ENCODE results near the genes OPTC and LAX1.

DNA sequence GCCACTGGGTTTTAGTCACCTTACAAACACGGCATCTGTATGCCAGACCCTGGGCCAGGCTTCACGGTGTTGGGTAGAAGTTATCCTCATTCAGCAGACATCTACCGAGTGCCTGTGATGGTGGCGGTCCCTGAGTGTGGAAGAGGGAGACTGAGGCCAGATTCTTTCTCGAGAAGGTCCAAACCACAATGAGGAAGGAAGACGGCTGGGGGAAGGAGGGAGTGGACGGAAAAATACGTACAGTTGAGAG lies 893 bp upstream of the BTG2 start:
- RRBS: no CpG with 5 or more reads among the region's 8 CpGs

GRCh38 chr1:203306971-203307592 lies 1.8 kb downstream of the BTG2 start:
- RRBS: no CpG with 5 or more reads among the region's 21 CpGs

DNA sequence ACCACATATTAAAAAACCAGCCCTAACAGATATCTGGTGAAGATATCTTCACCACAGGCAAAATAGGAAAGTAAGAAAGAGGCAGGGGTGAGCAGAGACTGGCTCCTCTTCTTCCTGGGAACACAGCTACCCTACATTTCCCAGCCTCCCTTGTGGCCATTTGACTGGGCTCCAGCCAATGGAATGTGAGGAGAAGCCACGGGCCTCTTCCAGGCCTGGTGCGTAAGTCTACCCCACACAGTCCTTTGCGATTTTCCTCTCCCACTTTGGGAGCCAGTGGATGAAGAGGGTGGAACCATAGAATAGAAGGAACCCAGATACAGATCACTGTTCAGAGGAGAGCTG lies 21.8 kb upstream of the FMOD start:
- RRBS: no CpG with 5 or more reads among the region's 3 CpGs

DNA sequence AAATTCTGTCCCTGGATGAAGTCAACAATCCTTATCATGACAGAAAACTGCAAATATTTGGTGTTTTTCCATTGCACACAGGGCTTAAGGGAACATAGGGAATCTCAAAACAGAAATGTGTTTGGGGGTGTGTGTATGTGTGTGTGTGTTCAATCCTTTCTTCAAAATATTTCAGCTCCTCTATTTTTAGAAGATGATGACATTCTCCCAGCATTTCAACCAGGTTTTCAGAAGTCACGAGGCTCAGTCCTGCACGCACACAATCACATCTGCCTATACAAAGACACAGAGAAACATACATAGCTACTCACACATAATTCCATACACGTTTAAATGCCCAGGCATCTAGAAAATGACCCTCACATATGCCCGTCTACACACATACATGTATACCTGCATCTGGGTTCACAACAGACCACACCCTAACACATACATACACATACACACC lies 28.0 kb upstream of the FMOD start:
- RRBS: no CpG with 5 or more reads among the region's 4 CpGs

DNA sequence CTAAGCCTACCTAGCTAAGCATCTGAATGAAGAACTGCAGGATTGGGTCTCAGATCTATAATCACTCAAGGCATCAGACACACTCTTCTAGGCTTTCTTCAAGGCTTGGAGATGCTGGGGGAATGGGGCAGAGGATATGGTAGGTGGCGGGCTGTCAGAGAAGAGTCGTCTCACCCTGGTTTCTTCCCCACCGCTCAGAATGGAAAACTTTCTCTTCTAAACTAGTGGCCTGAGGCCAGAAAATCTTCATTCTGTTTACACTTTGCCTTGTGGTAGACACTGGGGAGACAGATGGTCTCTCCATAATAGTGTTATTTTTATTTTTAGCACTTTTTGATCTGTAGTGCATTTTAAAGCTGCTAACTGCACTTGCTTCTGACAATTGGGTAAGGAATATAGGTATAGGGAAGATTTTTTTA lies 2.6 kb downstream of the PRELP start:
- RRBS: no CpG with 5 or more reads among the region's 3 CpGs

DNA sequence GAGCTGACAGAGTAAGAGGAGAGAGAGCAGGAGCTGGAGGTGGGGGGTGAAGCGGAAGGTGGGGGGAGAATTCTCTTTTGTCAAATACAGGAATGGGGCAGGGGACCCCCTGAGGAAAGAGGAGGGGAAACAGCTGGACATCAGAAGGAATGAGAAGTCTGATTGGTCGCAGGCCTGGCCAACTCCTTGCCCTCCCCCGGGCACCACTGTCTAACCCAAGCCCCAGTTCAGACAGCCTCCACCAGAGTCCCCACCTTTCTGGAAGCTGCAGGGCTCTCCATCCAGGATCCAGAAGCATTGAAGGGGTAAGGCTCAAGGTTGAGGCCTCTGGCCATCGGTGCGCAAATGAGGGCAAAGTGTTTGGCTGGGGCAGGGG lies at the start of gene OPTC:
Gene OPTC, plus strand, starts transcription at position 241 of the 376 bp plus-strand sequence.
- RRBS: no CpG with 5 or more reads among the region's 5 CpGs

- RRBS: no CpG with 5 or more reads among the region's 14 CpGs
Measured at GRCh38 chr1:203597258-203598135, 29.1 kb upstream of the ATP2B4 start.

GRCh38 chr1:203630393-203631347 lies 4.0 kb downstream of the ATP2B4 start:
- RRBS: no CpG with 5 or more reads among the region's 3 CpGs

DNA sequence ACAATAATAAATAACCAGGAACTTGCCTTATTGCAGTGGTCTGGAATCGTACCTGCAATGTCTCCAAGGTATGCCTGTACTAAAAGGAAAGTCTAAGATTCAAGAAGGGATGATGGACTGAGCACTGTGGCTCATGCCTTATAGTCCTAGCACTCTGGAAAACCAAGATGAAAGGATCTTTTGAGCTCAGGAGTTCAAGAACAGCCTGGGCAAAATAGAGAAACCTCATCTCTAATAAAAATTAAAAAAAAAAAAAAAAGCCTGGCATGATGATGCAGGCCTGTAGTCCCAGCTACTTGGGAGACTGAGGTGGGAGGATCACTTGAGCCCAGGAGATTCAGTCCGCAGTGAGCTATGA lies 31.5 kb downstream of the ATP2B4 start:
- RRBS: no CpG with 5 or more reads among the region's 2 CpGs

GRCh38 chr1:203668355-203668971 lies 41.8 kb downstream of the ATP2B4 start:
- RRBS: no CpG with 5 or more reads among the region's 1 CpG

DNA sequence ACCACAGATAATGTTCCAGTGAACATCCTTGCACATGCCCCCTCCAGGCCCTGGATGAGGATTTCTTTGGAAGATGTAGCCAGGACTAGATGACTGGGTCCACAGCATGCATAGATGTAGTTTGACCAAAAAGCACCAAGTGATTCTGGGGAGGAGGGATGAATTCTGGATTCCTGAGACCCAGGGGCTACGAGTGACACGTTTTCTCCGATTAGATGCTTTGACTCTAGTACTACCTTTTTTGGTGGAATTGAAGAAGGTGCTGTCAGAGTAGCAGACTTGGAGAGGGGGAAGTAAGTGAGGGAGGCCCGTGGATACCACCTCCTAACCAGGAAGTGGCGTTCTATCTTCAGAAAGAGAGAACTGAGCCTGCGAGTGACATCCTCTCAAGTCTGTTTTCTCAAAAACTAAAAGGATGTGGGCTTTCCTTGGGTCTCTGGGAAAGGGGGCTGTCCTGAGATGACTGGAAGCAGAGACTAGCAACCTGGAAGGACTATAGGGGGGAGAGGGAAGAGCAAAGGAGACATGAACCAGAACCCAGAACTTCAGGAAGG lies 48.9 kb downstream of the ATP2B4 start:
- RRBS: no CpG with 5 or more reads among the region's 6 CpGs

DNA sequence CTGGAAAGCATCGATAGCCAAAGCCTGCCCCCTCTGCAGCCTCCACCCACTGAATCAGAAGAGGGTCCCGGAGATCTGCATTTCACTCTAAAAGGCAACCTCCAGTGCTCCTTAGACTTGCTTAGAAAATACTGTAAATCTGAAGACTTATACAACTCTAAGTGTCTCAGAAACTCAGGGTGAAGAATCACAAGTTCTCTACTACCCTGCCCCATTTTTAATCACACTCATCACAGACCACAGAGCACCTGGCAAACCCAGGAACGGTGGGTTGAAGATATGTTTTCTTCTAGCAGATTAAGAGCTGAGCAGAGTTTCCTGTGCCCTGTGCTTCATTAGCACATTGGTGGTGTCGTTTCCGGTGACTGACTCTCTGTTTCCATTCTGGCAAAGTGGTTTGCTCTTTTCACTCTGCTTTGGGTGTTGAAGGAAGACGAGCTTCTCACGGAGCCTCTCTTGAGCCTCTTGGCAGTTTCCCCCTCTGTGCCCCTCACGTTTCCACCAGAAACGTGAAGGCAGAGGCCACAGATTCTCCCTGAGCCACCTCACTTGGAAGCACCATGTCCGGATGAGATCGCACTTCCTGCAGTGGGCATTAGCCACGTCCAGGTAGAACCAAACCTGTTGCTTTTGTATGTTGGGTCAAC lies at the start of gene LAX1:
Gene LAX1, plus strand, starts transcription at position 409 of the 647 bp plus-strand sequence.
- RRBS: no CpG with 5 or more reads among the region's 12 CpGs

GRCh38 chr1:203865410-203865728 lies 4.0 kb downstream of the SNRPE start:
- RRBS: no CpG with 5 or more reads among the region's 5 CpGs

DNA sequence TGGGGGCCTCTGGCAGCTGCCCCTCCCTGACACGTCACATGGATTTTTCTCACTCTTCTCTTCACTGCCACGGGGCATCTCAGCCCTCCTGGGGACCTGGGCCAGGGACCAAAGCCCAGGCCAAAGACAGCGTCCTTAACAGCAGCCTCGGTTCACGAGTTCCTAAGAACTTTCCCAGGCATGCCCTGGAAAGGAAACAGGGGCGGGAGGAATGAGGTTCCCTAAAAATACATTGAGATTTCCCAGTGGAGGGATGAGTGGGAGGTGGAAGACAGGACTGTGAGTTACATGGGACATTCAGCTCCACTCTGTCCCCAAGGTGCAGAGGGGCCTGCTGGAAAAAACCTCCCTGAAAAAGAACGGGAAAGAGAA lies 31.5 kb upstream of the SOX13 start:
- RRBS: no CpG with 5 or more reads among the region's 7 CpGs

GRCh38 chr1:204081116-204081452 lies 8.2 kb downstream of the SOX13 start:
- RRBS: no CpG with 5 or more reads among the region's 10 CpGs

DNA sequence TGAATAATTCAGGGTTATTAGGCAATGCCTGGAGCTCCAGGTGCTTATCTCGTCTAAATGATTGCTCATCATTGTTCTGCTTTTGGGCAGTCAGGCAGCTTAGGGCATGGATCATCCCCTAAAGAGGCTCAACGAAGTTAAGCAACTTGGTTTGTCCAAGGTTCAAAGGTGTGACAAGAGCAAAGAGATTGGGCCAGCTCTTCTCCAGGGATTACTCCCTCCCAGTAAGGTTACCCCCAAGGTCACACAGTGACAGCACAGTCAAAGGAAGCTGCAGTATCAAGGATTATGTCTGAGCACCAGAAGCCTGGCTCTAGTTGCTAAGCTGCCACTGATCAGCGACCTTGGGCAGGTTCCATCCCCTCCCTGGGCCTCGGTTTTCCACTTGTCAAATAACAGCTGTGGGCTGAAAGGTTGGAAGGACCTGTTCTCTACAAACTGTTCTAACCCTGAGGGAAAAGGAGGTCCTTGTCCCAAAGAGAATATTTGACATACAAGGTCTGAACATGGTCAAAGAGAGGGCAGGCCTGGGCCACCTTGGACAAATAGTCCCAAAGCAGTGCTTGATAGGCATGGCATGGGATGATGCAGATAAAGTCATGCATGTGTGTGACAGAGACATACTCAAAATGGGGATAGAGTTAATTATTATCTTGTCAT lies 6.7 kb downstream of the ETNK2 start:
- RRBS: no CpG with 5 or more reads among the region's 4 CpGs

DNA sequence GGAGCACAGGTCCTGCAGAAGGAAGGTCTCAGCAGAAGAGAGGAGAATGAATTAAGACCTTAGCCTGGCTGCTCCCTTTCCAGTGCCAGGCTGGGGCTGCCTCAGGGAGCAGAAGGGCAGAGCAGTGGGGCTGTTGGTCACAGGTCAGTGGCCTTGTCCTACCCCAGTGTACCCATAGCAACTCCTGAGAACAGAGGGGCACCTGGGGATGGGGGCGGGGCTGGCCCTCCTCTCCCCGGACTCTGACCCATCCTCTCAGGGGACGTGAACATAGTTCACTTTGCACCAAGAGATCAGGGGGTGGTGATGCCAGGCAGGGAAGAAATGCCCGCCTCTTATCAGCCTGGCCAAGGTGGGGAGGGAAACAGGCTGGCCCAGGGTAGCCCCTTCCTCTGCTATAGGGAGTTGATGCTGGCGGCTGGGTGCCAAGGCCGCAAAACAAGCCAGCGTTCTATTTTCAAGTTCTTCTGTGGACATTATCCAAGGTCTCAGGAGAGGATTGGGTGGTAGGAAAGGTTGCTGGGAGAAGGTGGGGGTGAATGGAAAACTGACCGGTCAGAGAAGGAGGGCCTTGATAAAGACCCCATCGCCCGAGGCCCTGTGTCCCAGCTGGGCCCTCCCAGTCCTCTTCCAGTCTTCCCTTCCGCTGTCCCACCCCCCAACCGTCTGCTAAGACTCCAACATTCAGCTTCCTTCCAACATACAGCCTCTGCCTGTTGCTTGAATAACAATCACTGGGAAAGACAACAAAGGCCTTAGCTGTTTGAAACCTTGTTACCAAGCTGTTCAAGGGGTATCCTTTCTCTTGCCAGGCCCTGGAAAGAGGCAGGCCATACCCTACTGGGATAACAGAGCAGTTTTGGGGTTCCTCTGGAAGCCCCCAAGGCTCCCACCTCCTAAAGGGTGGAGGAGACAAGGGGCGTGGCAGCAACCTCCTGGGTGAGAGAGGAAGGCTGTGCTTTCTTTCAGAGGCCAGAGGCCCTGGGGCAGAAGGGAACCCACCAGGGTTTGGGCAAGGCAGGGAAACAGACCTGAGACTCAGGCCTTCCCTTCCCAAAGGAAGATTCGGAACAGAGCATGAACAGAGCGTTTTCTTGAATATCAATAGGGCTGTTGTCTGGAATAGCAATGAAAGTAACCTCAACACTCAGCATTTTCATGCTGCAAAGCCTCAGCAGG lies 4.5 kb downstream of the ETNK2 start:
- RRBS: no CpG with 5 or more reads among the region's 15 CpGs

DNA sequence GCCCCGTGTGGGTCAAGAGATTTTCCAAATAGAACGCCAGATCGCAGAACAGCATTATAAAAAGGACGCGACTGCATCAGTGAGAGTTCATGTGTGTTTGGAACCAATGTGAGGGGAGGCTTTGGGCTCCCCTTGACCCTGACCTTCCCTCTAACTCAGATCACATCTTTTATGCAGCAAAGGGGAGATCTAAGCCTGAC lies 16.9 kb downstream of the PLEKHA6 start:
- RRBS: no CpG with 5 or more reads among the region's 5 CpGs

DNA sequence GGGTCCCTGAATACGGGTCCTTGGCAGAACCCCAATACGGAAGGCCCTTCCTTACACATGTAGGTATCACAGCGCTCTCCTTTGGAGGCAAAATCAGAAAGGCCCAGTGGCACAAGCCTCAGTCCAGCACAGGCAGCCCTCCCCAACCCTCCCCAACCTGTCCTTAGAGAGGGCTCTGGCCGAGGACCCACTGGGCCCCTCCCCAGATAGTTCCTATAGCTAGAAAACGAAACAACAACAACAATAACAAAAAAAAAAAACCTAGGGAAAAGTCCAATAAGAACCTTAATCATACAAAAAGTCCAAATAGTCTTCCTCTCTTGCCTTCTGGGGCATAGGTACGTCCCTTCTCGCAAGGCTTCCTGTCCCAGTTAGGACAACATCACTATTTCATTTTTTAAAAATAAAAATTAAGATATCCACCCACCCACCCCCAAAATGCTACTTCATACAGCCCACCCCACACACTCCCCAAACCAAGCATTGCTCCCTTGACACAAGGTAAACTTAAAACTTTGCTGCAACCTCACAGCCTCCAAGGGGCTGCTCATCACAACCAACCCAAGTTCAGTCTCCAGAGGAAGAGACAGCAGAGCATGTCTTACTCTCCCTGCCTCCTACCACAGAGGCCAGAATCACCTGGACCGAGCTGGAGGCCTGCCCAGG lies 12.6 kb upstream of the PPP1R15B start:
- RRBS: no CpG with 5 or more reads among the region's 8 CpGs

- RRBS: no CpG with 5 or more reads among the region's 9 CpGs
Measured at GRCh38 chr1:204485590-204486005, 9.0 kb downstream of the PIK3C2B start.